Placental epithelial cell (primary cell): ENCODE measurements around a stretch of chr7.

DNA sequence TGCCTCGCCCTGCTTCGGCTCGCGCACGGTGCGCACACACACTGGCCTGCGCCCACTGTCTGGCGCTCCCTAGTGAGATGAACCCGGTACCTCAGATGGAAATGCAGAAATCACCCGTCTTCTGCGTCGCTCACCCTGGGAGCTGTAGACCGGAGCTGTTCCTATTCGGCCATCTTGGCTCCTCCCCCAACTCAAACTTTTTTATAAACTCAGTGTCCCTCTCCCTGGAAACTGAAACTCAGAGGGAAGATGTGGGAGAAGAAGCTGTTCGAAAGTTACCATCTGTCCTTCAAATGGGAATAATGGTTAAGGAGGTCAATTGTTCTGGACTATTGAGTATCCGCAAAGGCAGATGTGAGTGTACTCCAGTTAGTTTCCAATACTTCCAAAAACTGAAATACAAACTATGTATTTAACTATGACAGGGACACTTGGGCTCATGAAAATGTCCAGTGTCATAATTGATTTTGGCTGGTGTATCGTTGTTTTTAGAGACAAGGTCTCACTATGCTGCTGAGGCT lies 67.8 kb upstream of the OSBPL3 start:
- CAGE, long polyA plus RNA, result no peak

DNA sequence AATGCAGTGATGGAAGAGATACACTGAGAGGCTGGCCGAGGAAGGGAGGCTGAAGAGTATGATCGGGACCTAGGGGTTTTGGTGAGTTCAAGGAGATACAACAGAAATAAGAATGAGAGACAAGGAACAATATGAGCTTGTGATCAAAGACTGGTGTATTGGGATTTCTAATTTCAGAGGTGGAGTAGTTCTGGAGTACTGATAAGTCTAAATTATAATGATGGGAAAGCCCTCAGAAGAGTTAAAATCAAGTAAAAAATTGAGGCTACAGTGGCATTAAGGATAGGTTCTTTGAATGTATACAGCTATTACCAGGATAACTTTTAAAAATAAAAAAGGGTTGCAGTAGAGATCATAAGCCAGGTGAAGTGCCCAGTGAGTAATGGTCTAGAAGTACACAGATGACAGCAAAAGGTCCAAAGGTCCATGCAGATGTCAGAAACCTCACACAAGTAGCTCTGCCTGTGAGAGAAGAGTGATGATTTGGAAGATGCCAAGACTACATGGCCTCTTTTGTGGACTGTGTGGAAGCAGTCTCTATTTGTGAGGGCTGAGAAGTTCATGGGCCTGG lies 8.0 kb downstream of the CYCS start:
- CAGE, long polyA plus RNA, result no peak

GRCh38 chr7:25119331-25119854 lies 5.7 kb downstream of the CYCS start:
- CAGE, long polyA plus RNA, result no peak

DNA sequence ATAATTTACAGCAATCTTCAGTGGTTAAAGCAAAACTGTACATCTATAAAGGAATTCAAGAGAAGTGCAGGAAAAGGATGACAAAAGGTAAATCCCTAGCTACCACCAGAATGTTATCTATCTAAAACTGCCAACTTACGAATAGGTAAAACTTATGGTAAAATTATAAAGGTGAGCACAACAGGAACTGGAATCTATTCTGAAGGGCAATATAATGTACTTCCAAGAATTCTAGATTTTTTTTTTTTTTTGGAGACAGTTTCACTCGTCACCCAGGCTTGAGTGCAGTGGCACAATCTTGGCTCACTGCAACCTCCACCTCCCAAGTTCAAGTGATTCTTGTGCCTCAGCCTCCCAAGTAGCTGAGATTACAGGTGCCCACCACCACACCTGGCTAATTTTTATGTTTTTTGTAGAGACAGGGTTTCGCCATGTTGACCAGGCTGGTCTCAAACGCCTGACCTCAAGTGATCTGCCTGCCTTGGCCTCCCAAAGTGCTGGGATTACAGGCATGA lies 5.1 kb downstream of the CYCS start:
- CAGE, long polyA plus RNA, result no peak

- CAGE, long polyA plus RNA, result no peak
Observed at GRCh38 chr7:25662482-25663181, 434.3 kb upstream of the NPVF start.

GRCh38 chr7:25752857-25753945 lies 398.8 kb upstream of the NFE2L3 start:
- CAGE, long polyA plus RNA, result no peak

- CAGE, long polyA plus RNA, result no peak
Observed at GRCh38 chr7:25895180-25895782, 256.7 kb upstream of the NFE2L3 start.

DNA sequence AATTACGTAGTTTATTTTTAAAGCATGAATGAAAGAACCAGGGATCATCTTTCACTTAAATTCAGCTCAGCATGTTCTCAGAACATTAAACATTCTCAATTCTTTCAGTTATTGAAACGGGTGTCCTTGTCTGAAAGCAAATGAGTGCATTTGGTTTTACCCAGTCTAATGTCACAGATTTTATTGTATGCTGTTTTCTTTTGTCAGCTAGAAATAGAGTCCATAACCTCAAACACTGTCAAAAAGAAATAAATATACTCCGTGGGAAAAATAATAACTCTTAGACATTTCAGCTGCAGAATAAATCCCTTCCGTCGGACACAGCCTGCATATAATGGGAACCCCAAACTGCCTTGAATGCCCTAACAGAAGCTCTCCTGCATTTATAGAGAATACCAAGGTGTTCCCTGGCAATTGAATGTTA lies 237.9 kb upstream of the NFE2L3 start:
- CAGE, long polyA plus RNA, result no peak

GRCh38 chr7:26191042-26191808 lies 9.3 kb downstream of the HNRNPA2B1 start:
- CAGE, long polyA plus RNA, result no peak

- CAGE, long polyA plus RNA, result no peak
Observed at GRCh38 chr7:26293441-26293803, 1.8 kb downstream of the SNX10 start.

DNA sequence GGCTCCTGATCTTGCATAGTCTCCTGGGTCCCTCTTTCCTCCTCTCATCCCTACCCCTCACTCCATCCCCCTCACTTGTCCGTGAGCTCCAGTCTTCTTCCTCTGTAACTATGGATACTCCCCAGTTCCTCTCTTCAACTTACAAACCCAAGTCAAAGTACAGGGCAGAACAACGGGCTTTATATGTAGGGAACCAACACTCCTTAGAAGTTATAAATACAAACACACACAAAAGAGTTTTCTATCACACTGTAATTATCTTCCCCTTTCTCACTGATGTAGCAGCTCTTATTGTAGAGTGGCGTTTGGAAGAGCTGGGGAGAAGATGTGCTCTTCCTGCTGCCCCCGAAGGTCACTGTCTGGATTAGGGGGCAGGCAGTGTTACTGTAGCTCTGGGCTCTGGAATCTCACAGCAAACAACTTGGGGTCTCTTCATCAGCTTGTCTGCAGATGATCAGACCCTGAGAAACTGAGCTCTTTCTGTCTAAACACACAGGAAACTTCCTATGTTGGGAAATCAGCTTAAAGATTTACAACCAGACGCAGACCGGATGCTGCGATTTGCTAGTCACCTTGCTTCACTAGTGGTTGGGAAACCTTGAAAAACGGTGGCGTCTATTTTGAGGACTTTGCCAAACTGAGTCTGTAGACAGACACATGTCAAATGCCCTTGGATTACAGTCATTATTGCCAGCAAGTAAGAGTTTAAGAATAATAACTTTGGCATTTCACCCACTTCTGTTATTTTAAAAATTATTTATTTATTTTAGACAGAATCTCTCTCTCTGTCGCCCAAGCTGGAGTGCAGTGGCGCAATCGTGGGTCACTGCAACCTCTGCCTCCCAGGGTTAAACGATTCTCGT lies 13.7 kb downstream of the SNX10 start:
- CAGE, long polyA plus RNA, result no peak

GRCh38 chr7:26658642-26658999 lies 205.8 kb downstream of the SKAP2 start:
- CAGE, long polyA plus RNA, result no peak

- CAGE, long polyA plus RNA, result no peak
Observed at GRCh38 chr7:27096792-27097891, 1.3 kb upstream of the HOXA1 start.

- CAGE, long polyA plus RNA, result no peak
Observed at GRCh38 chr7:27108579-27109473, 6.3 kb upstream of the HOXA2 start.

- CAGE, long polyA plus RNA, result no peak
Observed at GRCh38 chr7:27141587-27142410, 1.7 kb downstream of the HOXA5 start.

DNA sequence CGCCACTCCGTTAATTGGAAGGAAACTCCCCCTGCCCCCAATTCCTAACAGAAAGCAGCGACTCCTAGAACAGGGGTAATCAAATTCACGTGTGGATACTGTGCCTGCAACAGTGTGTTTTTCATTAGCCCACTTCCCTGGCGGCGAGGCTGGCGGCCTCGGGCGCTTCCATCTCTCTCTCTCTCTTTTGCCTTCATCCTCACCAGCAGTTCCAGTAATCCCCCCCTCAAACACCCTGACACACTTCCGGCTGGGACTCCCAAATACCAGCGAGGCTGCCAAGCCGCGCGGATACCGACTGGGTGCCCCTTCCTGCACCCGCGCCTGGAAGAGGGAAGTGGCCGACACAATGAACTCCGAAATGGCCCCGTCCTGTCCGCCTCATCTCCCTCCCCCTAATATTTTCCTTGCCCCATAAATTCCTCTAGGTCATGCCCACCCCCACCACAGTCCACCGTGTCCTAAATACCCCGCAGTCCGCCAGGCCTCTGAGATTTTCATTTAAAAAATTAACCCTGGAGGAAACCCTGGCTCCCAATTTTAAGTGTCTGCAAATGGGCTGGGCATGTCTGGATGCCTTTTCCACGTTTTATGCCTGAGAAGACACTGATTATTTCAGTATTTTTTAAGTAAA lies 1.8 kb upstream of the HOXA9 start:
- CAGE, long polyA plus RNA, result no peak

DNA sequence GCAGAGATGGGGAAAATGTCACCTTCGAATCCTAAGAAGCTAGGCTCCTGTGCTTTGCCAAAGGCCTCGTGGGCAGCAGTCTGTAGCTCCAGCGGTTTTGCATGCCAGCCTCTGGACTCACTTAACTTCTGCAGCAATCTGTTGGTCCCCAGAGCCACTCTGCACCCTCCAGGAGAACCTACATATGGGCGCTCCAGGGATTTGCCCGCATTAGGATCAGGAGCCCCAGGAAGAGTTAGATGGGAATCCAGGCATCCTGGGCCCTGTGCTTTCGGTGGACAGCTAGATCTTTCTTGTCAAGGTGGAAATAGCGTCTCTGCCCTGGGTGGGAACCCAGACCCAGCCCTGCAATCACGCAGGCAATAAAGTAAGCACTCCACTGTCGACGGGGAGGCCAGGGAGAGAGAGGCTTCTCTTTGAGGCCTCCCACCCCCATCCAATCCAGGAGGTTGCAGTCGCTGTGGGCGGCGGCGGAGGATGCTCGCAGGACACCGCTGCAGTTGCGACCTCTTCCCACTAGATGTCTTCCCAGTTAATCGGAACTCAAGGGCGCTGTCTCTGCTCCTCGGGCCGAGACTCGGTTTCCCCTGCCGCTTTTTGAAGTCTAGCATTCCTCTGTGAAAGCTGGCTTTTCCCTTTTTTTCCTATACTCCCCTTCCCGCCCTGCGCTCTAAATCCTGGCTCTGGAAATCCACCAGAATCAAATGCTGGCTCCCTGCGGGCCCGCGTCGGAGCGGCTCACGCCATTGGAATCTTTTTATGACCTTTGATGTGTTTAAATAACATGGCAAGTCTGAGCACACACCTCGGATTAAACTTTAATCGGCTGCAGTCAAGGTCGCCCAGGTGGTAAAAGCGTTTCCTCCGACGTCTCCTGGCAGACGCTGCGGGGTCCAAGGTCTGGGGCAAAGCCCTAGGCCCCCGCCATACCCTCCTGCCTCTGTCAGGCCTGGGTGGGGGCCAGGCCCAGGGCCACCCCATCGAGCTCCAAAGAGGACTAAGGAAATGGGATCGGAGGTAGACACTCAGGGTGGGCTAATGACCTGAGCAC lies 10.4 kb upstream of the HOXA13 start:
- CAGE, long polyA plus RNA, result no peak

DNA sequence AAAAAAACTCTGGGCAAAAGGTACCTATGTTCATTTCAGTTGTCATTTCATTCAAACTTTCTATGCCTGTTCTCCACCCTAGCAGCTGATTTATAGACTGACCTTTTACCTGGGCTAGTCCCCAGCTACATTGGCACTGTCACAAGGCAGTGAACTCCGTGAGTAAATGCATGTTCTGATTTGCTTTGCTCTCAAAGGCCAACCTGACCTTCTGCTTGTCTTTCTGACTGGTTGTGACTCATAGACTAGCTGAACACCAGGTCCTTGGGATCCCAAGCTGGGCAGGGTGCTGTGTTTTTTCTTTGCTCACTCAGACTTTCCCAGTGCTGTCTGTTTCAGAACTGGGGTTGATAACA lies 34.9 kb downstream of the EVX1 start:
- CAGE, long polyA plus RNA, result no peak

DNA sequence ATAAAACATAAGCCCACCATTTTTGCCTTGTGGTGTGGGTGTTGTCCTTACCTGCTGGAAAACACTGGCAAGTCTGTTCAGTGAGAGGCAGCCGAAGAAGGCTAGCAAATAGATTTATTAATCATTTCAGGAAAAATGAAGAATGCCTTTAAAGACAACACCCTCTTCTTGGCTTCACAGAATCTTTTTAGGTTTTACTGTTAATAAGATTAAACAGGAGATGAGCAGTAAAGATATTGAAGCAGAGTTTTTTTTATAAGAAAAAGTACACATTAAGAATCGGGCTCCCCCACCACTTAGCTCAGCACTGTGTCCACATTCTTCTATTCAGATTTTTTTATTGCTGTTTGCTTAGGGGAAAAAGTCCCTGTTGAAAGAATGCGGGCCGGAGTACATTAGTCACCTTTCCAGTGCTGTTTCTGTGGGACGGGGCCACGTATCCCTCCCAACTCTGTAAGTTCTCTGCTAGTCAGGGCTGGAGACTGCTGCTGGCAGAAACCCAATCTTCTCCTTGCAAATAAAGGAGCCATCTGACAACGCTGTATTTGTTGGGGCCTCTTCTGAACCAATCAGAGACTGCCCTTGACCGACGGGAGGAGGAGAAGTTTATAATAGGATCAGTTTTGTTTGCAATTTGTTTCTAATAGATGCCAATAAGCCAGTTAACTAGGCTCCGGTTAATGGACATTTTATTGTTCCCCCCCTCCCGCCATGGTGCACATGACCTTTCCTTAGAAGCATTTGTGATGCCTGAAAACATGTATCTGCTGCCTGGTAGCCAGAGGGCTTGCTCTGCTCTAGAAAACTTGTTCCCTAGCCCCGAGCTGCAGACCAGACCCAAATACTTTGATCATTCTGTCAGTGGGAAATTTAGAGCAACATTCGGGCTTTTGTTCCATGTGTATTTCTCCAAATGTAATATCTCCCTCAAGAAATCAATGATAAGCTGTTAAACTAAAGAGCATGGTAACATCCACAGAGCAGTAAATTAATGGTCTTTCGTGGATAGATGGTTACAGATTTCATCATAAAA lies 104.4 kb downstream of the EVX1 start:
- CAGE, long polyA plus RNA, result no peak

DNA sequence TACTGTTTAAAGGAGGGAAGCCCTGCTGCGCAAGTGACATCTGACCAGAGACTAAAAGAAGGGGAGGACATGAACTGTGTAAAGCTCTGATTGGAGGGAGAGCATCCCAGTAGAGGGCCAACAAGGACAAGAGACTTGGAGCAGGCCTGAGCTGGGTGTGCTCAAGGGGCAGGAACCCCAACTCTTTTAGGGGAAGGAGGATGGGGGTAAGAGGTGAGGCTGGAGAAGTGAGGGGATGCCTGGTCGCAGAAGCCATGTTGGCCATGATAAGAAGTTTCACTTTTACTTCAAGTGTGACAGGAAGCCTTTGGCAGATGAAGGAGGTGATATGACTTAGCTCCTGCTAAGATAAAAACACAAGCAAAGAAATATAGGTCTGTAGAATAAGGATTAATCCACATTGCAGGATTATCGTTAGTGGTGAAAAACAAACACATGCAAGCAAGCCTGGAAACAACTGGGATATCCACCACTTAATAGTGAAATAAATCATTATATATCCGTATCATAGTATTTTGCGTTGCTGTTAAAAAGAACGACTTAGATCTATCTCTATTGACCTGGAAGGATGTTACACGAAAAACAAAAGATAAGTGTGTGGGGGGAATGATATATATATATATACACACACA lies 208.2 kb downstream of the JAZF1 start:
- CAGE, long polyA plus RNA, result no peak